Metastatic Breast Carcinoma in the Ovary (tissue), 3 donors: Measurements from ENCODE around the gene GAB2.

DNA sequence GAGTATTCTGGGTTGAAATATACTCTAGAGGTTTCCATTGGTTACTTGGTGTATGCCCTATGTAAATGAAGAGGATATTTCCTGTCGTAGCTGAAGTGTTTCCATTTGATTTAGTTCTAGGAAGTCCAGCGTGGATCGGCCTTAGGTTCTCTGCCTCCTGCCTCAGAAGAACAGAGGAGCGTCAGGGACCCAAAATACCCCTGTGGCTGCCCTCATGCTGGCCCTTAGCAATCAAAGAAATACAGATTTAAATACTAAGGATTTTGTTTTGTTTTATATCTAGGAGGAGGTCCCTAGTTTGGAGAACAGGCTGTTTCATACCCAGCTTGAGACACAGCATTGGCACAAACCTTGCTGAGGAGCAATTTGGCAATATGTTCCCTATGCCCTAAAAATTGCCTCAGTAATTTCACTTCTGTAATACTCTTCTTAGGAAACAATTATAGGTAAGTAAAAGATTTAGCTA lies 36.9 kb downstream of the TSKU start:
- PRO-cap, 3 experiments: no peak in any of the 3 experiments

GRCh38 chr11:76964712-76965320 lies 69.4 kb upstream of the B3GNT6 start:
- PRO-cap, 3 experiments: no peak in any of the 3 experiments

- PRO-cap, 3 experiments: peak in 1 of 3 experiments; most common plus-strand start chr11:77020441 (in 1)
Observed at GRCh38 chr11:77020025-77020761, 14.0 kb upstream of the B3GNT6 start.

- PRO-cap, 3 experiments: peak in 1 of 3 experiments; most common plus-strand start chr11:77066032 (in 1)
Observed at GRCh38 chr11:77065613-77066158, 1.1 kb upstream of the CAPN5 start.

DNA sequence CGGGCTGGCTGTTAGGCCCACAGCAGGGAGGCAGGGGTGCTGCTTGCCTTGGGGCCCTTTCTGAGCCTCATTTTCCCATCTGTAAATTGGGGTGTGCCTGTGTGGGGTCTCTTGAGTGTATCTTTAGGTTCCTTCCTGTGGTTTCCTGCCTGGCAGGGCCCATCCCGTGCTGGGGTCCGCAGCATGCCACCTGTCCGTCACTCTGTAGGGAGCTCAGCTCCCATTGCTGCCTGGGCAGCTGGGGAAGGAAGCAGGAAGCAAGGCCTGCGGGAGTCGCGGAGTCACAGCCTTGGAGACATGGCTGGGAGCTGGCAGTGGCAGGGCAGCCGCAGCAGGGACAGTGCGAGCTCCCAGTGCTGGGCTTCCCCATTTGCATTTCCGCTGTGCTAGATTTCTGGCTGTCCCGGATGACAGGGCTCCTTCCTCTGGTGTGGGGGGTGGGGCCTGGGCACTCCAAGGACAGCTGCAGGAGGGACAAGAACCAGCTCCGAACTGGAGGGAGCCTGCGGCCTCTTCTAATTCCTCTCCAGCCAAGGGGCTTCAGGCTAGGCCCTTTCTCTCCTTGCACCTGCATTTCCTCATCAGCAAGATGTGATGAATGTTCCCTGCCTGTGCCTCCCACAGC lies 47.8 kb downstream of the MYO7A start:
- PRO-cap, 3 experiments: no peak in any of the 3 experiments

DNA sequence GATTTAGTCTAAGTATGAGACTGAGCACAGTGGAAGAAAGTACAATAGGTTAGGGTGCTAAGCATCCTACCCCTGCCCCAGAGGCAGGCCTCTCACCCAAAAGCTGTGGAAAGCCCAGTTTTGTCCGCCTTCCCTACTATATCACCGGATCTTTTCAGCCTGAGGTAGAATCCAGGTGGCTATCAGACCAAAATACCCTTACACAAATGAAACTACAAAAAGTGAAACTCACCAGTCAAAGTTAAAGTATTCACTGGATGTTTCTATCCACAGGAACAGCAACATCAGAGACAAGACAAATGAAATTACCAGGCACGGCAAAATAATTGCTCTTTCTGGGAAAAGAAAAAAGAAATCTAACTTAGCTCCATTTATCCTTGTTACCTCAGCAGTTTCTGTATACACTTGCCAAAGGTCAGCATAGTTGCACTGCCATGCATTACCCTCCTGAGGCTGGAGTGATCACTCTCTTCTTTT lies 16.6 kb downstream of the GDPD4 start:
- PRO-cap, 3 experiments: no peak in any of the 3 experiments

- PRO-cap, 3 experiments: peak in 2 of 3 experiments; most common plus-strand start chr11:77412059 (in 2); most common minus-strand start chr11:77411952 (in 2)
Observed at GRCh38 chr11:77411645-77412319, 62.1 kb downstream of the PAK1 start.

DNA sequence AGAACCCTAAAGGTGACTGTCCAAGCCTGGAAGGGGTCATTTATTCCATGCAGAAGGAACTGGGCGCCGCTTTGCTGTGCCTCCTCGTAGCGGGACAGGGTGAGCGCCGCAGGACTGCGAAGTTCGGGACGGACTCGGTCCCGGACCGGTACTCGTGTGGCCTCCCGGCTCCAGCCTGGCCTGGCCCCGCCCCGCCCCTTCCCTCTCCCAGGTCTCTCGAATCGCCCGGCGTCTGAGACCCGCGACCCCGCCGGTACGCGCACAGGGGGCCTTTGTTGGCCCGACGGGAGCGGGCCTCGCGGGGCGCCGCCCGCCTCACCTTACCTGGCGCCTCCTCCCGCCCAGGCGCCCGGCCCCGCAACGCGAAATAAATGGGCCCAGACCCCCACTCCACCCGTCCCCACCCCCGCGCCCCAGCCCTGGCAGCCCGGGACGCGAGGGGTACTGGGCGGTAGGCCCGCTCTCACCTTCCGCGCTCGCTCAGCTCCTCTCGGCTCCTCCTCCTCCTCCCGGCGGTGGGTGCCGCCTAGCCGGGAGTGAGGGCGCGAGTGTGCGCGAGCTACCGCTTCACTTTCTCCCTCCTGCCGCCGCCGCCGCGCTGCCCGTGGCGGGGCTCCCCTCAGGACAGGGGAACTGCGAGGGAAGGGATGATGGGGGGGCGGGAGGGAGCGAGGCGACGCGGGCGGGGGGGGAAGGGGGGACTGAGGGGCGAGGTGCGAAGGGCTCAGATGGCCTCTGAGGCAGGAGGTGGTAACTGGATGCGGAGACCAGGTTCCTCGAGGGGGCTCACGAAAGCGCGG lies 609 bp downstream of the PAK1 start:
- PRO-cap, 3 experiments: peak in 3 of 3 experiments; most common plus-strand start position 570 of the sequence (in 3); most common minus-strand start position 528 of the sequence (in 2)

DNA sequence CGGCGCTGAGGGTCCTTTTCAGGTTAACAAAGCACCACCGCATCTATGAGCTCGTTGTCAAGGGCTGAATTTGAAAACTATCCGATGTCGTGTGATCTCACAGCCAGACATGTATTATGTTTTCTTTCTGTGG lies 515 bp upstream of the PAK1 start:
- PRO-cap, 3 experiments: no peak in any of the 3 experiments

DNA sequence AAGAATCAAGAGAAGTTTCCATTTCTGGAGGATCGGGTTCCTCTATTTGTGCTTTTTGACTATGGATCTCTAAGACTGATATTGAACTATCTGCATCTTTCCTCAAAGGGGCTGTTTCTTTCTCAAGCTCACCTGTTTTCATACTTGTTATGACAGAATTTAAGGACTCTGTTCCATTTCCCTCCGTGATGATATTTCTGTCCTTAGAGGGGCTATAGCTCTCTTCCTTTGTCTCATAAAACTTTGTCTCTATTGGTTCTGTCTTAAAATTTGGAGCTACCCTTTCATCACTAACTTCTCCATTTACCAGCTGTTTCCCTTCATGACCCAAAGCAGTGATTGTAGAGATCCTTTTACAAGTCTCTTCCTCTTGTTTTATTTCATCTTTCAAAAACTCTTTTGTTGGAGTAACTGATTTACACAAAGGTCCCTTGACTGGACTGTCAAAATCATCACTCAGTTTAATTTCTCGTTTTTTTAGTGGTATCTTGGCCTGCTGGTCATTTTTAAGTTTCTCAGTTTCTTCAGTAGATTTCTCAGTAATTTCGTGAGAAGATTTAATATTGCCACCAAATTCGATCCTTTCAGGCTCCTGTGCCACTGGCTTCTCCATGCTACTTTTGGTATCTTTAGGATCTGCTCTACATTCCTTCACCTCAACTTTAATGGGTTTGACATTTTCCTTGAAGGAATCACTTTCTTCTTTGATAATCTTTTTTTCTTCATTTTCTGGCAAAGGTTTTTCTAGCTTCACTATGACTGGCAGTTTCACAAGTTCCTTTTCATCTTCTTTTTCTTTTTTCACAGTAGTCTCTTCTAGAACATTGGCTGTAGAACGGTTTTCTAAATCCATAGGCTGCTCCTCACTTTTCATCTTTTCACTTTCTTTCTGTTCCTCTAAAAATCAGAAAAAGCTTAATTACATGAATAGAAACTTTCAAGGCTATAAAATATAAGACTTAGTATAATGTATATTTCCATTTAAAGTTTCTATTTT lies 64.3 kb upstream of the CLNS1A start:
- PRO-cap, 3 experiments: no peak in any of the 3 experiments

- PRO-cap, 3 experiments: no peak in any of the 3 experiments
Observed at GRCh38 chr11:77991020-77991454, 3.4 kb downstream of the INTS4 start.

DNA sequence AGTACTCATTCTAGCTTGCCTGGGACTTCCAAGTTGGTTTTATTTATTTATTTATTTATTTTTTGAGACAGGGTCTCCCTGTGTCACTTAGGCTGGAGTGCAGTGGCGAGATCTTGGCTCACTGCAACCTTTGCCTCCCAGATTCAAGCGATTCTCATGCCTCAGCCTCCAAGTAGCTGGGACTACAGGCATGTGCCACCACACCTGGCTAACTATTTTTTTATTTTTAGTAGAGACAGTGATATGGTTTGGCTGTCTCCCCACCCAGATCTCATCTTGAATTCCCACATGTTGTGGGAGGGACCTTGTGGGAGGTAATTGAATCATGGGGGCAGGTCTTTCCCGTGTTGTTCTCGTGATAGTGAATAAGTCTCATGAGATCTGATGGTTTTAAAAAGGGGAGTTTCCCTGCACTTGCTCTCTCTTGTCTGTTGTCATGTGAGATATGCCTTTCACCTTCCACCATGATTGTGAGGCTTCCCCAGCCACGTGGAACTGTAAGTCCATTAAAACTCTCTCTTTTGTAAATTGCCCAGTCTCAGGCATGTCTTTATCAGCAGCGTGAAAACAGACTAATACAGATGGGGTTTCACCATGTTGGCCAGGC lies 8.2 kb downstream of the KCTD14 start:
- PRO-cap, 3 experiments: no peak in any of the 3 experiments

- PRO-cap, 3 experiments: peak in 2 of 3 experiments; most common plus-strand start chr11:78046451 (in 1); most common minus-strand start chr11:78046277 (in 1)
Observed at GRCh38 chr11:78046126-78046697, 17.4 kb upstream of the THRSP start.

DNA sequence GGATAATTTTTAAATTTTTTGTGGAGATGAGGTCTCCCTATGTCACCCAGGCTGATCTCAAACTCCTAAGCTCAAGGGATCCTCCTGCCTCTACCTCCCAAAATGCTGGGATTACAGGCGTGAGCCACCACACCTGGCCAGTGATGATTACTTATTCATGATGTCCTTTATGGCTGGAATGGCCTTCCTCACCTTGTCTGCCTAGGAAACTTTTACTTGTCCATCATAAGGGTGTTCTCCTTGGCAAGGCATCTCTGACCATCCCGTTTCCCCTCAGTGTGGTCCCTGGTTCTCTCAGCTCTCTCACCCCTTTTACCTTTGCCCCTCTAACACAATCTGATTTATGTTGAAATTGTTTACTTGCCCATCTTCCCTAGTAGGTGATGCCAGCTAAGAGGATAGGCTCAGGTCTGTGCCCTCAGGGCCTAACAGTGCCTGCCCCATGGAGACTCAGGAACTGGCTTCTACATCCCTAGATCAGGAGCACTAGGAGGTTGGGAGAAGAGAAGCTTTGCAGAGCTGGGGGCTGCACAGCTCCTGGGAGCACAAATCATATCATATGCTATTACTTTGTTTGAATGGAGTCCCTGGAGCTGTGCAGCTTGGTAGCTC lies 21.1 kb upstream of the ALG8 start:
- PRO-cap, 3 experiments: no peak in any of the 3 experiments

DNA sequence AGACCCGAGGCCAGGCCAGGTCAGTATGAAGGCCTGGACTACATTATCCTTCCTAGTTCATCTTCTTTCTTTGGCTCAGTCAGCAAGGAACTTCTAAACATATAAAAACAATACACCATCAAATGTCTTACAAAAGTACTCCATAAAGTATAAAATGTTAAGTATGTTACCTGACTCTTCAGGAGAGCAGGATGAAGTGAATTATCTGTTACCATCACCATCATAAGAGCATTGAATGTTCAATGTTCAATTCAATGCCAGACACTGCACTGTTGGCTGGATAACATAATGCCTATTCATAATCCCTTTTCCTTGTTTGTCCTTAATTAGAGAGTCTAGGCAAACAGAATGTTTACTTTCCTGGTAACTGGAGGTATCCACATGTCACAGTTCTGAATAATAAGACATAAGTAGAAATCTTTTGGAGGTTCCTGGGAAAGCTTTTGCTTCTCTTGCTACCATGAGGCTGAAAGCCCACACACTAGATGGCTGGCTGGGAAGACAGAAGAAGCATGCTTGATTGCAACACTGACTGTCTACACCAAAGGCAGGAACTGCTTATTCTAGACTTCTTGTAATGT lies 79.6 kb downstream of the GAB2 start:
- PRO-cap, 3 experiments: peak in 2 of 3 experiments; most common plus-strand start position 484 of the sequence (in 2); most common minus-strand start position 266 of the sequence (in 2)

- PRO-cap, 3 experiments: no peak in any of the 3 experiments
Observed at GRCh38 chr11:78376799-78377296, 40.8 kb downstream of the GAB2 start.

- PRO-cap, 3 experiments: no peak in any of the 3 experiments
Observed at GRCh38 chr11:78394522-78395235, 22.9 kb downstream of the GAB2 start.

DNA sequence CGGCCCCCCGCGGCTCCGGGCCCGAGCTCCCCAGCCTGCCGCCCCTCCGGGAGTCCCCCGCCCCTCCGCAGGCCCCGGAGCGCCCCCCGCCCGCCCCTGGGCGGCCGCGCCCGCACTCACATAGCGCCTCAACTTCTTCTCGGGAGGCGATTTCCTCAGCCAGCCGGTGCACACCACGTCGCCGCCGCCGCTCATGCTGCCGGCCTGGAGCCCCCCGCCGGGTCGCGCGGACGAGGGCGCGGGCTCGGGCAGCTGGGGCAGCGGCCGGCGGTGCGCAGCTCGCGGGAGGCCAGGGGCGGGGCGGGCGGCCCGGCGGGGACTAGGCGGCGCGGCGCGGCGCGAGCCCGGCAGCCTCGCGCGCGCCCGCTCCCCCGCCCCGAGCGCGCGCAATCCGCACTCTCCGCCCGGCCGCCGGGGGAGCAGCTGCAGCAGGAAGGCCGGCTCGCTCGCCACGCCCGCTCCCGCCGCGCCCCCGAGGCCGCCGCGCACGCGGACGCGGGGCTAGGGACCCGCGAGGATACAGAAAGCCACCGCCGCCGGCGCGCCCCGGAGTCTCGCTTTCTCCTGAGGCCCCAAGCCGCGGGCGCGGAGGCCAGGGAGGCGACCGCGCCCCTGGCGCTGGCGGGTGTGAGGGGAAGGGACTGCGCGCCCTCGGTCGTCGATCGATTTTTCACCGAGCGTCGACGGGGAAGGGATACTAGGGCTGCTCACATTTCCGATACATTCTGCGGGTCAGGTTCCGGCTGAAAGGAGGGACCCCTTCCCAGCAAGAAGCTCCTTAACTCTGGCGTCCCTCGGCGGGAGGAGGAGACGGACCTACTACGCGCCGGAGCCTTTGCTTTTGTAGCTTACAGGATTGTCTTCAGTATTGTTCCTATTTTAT lies at the start of gene GAB2:
Gene GAB2, minus strand, starts transcription at position 295 of the 883 bp plus-strand sequence.
- PRO-cap, 3 experiments: peak in 3 of 3 experiments; most common plus-strand start position 396 of the sequence (in 3); most common minus-strand start position 321 of the sequence (in 3)

- PRO-cap, 3 experiments: no peak in any of the 3 experiments
Observed at GRCh38 chr11:78426300-78426499, 8.6 kb upstream of the GAB2 start.

- PRO-cap, 3 experiments: no peak in any of the 3 experiments
Observed at GRCh38 chr11:78651193-78651423, 76.4 kb upstream of the NARS2 start.